Foreskin fibroblast (primary cell): ENCODE results near the gene TSR2.

- RRBS = no CpG with 5 or more reads among the region's 5 CpGs
These were observed 5.4 kb downstream of the TSPYL2 start for GRCh38 chrX:53087685-53087936.

DNA sequence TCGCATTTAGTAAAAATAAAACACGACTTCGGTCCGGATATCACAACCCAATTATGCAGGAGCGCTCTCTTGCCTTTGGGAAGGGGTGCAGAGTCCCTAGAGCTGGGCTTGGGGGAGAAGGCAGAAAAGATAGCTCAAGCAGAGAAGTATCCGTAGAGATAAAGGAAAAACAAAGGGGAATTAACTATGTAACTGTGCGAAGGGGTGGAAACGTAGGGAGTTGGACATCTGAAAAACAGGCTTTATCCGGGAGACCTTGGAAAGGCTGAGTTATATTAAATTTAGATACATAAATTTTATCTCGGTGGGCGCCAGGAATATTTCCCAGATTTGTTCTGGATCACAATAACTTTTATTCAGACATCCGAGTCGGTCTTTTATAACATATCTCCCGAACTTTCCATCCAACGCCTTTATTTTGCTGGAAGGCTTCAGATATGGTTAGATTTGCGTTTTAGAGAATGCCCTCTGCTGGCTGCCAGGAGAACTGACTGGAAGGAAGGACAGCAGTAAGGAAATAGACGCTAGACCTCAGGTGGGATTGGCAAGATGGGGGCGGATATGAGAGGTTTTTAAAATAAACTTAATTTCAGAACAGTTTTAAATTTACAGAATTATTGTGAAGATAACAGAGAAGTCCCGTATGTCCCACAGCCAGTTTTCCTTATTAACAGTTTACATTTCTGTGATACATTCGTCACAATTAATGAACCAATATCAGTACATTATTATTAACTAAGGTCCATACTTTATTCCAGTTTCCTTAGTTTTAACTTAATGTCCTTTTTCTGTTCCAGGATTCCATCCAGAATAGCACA, 4.8 kb upstream of the KANTR start:
- RRBS = no CpG with 5 or more reads among the region's 20 CpGs

- RRBS = no CpG with 5 or more reads among the region's 8 CpGs
These were observed 34.7 kb downstream of the KDM5C start for GRCh38 chrX:53189984-53190972.

DNA sequence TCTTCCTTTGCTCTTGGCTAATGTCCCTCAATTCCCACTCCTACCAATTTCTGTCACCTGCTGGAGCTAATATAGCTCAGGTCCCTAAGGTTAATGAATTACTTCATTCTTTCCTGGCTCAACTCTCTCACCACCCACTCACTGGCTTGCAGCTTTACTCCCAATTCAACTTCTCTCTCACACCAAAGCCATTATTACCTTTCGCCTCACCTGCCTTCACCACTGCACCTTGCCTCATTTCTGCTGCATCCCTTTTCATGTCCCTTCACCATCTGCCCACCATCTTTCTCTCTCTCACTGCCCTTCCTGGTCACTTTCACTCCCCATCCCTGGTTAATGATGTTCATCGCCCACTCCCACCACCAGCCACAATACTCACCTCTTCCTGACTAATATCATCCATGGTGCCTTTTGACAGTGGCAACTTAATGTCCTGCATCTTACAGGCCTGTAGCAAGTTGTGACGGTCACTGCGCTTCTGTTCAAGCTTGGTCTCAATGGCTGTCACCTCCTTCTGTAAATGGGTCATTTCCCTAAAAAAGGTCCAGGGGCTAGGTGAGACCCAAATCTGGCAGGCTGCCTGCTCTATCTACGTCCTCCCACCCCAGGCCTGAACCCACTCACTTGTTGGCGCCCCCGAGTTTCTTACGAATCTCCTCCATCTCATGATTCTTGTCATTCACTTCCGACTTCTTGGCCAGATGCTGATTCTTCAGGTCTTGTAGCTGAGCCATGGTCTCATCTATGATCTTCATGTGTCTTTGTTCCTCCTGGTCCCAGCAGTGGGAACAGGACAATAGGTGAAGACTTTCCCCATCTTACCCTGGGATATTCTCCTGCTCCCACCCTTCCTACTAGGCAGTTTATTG, 26.4 kb downstream of the SMC1A start:
- RRBS = no CpG with 5 or more reads among the region's 9 CpGs

DNA sequence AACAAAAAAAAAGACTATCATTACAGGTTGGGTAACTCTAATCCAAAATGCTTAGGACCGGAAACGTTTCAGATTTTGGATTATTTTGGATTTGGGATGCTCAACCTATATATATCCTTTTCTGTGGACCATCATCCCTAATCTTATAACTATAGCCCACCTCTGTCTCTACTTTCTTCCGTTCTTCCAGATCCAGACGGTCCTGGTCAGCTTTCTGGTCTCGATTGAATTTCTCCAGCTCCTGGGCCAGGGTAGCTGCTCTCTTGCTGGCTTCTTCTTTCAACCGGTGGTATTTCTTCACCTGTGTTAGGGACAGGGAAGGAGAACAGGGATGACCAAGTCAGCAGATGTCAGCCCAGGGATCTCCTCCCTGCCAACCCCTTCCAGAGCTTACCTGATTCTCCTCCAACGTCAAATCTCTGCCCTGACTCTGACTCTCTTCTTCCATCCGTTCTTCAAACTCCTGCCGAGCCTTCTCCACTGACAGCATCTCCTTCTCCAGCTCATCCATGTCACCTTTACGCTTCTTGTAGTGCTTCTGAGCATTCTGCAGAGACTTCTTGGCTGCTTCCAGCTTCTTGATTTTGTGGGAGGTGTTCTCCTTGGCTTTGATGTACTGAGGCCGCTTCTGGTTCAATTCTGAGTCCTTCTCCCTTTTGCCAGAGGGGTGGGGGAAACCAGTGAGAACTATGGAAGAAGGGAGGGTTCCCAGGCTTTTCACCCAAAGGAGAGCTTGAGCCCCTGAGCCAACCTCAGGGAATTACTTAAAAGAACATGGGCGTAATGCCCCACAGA, 10.7 kb downstream of the SMC1A start:
- RRBS = no CpG with 5 or more reads among the region's 12 CpGs

- RRBS = no CpG with 5 or more reads among the region's 5 CpGs
These were observed 122.8 kb downstream of the HUWE1 start for GRCh38 chrX:53563667-53564117.

GRCh38 chrX:53573574-53574080, 112.9 kb downstream of the HUWE1 start:
- RRBS = no CpG with 5 or more reads among the region's 7 CpGs

DNA sequence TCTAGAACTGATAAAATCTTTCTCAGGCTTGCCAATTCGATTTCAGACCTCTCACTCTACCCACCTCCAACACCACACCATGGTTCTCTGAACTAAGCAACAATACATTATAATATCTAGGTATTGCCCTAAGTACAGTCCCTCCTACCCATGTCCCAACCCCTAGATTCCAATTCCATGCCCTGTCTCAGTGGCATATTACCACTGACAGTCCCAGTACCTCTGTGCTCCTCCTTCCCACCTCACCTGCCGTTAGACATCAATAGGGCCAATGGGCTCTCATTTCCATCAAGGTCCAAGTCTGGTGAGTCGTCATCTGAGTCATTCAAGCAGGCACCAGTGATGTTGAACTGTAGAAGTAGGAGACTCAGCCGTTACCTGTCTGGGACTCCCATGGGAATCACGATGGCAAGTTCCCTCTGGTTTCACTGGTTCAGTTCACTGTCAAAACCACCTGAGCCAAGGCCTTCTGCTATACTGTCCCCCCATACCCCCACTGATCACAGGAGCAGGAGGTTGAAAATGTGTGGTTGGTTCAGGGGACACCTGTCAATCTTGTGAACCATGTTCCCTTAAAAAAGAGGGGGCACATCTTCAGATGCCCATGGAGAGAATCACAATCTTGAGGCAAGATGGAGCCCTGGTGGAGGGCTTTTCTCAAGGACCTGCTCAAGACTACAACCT, 51.6 kb downstream of the PHF8 start:
- RRBS = no CpG with 5 or more reads among the region's 5 CpGs

DNA sequence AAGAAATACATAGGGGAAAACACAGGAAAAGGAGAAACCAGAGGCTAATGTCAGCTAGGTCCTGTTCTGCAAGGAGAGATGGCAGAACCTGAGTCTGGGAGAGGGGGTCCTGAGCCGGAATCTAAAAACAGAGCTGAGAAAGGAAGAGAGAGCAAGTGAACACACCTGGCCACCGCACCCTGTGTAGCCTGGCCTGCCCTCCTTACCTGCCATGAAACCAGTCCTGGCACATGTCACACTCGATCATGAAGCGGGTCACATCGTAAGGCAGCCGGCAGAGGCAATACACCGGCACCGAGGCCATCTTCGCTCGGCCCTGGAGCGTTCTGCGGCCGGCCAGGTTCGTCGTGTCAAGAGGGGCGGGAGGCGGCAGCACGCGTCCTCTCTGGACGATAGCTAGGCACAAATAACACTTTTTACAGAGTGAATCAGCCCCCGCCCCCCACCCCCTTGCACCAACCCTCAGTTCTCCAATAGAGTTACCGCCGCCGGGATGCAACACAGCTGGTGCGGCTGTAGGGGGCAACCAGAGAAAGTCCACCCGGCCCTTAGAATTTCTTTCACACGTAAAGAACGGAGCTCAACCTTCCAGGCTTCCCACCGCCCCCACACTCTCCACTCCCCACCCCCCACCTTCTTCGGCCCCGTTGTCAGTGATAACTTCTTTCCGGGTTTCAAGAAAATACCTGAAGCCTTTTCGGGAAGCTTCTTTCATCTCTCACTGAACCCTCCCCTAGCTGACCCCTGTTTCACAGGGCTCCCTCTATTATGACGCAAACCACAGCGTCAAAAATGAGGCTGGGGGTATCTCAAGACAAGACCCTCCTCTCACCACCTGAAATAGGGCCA, 1.6 kb downstream of the PHF8 start:
- RRBS = 2% methylated on average over 10 of the region's 35 CpGs

DNA sequence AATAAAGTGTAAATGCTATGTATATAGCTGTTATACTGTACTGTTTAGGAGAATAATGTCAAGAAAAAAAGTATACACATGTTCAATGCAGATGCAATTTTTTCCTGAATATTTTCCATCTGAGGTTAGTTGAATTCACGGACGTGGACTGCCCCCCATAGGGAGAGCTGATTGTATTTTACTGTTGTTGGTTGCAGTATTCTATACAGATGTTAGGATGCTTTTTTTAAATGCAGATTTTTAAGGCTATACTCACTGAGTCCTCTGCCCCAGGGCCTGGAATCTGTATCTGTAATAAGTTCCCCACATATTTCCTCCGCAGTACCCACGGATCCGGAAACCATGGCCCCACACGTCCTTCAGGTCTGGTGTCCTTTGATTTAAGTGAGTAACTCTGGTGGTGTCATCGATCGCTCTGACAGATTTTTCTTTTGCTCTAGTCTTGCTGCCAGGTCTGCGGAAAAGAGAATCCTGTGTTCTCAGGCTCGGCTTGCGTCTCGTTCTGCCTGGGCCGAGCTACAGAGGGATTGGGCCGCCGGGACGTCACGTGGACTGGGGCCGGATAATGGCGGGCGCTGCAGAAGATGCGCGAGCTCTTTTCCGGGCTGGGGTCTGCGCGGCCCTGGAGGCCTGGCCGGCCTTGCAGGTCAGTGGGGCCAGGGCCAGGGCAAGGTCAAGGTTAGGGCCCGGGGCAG, at the start of gene TSR2:
Gene TSR2 (plus strand): TSS at position 548 of the 695 bp plus-strand sequence.
- RRBS = 7% methylated on average over 2 of the region's 27 CpGs

GRCh38 chrX:54494494-54495435, 1.3 kb downstream of the FGD1 start:
- RRBS = 2% methylated on average over 12 of the region's 45 CpGs

DNA sequence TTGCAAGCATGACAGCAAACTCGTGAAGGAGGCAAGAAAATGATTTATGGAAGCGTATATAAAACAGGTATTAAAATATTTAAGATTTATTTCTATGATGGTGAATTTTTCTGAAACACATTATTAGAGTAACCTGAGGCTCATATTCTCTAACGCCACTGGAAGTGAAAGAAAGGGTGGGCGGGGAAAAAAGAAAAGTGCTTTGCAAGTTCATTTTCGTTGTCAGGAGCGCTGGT, 256 bp upstream of the PAGE2 start:
- RRBS = no CpG with 5 or more reads among the region's 6 CpGs

DNA sequence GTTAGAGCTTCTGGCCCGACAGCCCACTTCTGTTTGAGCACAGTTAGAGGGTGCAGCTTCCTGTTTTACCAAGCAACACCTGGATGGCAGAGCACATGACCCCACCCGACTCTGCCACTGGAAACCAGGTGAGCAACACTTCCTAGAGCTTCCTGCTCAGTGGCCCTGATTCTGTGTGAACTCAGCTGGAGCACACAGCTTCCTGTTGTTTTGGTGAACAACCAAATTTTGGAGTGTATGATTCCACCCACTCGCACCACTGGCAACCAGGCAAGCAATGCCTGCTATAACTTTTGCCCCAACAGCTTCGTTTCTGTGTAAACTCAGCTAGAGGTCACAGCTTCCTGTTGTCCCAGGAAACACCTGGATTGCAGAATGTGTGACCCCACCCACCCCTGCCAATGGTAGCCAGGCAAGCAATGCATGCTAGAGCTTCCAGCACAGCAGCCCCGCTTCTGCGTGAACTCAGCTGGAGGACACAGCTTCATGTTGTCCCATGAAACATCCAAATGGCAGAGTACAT, 163.8 kb upstream of the KLF8 start:
- RRBS = no CpG with 5 or more reads among the region's 6 CpGs

DNA sequence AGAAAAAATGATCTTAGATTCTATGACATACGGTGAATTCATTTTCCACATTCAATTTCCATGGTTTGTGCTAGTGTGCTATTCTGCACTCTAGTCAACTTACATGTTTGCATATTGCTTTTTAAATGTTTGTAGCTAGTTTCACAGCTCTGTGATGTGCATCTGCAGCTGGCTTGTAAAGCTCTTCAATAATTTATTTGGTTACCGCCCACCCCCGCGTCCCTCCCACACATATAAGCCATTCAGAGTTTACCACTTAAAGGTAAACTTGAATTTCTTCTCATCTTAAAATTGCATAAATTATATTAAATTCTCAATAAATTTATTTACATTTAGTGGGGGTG, 320 bp upstream of the NBDY start:
- RRBS = no CpG with 5 or more reads among the region's 4 CpGs

- RRBS = no CpG with 5 or more reads among the region's 13 CpGs
These were observed 51.8 kb downstream of the NBDY start for GRCh38 chrX:56780748-56781348.

DNA sequence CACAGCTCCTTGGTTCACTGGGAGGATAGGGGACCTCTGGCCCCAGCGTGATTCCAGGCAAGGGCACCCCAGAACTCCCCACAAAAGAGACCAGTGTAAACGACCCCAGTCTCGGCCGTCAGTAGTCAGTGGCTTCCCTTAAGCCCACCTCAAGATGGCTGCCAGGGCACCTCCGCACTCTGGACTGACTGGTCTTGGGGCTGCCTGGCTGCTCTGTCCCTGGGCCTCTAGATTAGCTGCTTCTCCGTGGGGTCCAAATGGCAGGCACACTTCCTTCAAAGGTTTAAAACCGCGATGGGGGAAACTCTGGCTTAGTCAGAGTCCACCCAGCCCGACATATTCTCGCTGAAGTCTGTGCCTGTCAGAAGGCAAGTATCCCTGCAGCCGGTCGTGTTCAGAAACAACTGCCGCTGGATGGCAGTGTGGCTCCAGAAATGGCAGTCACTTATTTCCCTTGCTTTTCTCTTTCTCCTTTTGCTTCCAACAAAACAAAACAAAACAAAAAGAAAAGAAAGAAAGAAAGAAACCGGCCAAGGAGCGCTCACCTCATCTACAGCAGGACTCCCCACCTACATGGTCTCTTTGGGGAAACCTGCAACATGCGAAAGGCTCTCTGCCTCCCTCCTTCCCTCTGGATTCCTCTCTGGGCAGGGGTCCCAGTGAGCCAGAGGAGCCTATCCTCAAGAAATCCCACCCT, 74.4 kb downstream of the NBDY start:
- RRBS = no CpG with 5 or more reads among the region's 16 CpGs

DNA sequence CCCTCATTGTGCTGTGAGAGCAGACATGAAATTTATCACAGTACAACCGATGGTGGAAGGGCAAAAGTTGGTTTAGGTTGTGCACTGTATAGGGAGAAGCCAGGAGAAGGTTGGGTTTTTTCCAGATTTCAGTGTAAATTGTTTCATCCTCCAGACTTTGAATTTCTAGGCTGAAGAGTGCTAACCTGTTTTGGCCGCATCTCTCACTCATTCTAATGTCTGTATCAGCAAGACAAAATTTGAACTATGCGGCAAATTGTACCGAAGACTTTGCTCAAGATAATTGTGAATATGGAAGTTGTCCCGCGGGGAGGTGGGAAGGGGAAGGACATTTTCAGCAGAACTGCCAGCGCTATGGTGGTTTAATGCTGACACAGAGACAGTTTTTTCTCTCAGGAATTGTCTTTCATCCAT, 639 bp upstream of the ZXDB start:
- RRBS = no CpG with 5 or more reads among the region's 7 CpGs

GRCh38 chrX:57910601-57911314, 500 bp upstream of the ZXDA start:
- RRBS = no CpG with 5 or more reads among the region's 13 CpGs

- RRBS = no CpG with 5 or more reads among the region's 2 CpGs
These were observed 152.6 kb upstream of the SPIN4 start for GRCh38 chrX:63503577-63504212.

GRCh38 chrX:63555655-63556299, 204.6 kb upstream of the SPIN4 start:
- RRBS = no CpG with 5 or more reads among the region's 1 CpG